H4 (cell line): ENCODE measurements around the genes SLC17A7 and TBC1D17.

DNA sequence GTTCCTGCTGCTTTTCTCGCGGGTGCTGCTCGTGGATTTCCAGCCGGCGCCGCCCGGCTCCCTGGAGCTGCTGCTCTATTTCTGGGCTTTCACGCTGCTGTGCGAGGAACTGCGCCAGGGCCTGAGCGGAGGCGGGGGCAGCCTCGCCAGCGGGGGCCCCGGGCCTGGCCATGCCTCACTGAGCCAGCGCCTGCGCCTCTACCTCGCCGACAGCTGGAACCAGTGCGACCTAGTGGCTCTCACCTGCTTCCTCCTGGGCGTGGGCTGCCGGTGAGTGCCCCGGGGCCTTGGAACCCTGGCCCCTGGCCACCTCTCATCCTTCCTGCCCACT, 39.0 kb downstream of the TRPM4 start:
- RAMPAGE, long total RNA: no peak

DNA sequence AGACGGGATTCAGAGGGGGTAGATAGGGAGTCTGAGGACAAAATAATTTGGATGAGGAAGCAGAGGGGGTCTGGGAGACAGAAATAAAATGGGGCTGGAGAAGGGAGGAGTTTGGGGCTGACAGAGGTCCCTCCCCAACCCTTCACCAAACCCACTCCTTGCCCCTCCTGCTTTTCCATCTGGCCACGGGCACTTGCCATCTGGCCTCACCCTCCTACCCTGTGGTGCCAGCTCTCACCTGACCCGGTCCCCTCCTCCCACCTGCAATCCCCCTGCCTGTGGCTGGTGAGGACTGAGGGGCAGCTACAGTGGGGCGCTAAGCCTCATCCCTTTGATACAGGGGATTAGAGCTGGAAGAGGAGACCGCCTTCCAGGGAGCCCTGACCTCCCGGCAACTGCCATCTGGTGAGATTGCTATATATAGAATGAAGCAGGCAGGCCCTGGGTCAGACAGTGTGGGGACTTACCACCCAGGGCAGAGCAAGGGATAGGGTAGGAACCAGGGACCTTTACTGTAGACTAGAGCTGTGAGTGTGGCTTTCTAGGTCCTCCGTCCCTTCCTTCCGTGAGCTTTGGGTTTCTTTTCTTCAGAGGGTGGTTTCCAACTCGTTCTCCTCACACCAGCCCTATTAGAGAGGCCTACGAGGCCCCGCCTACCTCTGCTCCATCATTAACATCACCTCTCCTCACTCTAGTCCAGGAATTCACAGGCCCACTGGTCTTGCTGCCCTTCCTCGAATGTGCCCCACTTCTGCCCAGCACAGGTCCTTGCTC, 7.6 kb downstream of the KASH5 start:
- RAMPAGE, long total RNA: no peak

DNA sequence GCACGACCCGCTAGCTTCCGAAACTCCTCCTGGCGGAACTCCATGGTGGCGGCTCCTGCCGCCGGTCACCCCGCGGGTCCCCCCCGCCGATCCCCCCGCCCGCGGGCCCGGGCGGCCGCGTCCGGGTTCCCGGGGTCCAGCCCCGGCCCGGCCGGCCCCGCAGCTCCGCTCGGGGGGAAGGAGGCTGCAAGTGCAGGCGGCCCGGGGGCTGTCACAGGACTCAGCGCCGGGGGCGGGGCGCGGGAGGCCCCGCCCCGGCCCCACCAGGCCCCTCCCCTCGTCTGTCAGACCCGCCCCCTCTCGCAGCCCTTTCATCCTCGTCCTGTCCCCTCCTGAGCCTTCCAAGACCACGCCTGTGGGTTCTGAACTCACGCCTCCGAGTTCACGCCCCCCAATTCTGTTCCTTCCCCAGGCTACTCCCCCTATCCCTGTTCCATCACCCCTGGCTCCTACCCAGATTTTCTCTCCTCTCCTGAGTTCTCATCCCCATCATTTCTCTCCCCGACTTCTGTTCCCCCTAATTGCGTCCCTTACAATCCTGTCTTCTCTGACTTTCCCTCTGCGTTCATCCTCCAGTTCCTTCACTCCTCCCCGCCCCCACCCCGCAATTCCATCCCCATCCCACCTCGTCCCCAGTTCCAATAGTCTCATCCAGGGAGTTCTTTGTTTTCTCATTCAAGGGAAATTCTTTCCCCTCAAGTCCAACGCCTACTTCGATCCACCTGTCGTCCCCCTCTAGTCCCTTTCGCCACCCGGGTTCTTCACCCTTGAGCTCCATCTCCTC, at the start of gene SLC17A7:
Gene SLC17A7 (minus strand): TSS at position 192 of the 784 bp plus-strand sequence.
- RAMPAGE, long total RNA: no peak

DNA sequence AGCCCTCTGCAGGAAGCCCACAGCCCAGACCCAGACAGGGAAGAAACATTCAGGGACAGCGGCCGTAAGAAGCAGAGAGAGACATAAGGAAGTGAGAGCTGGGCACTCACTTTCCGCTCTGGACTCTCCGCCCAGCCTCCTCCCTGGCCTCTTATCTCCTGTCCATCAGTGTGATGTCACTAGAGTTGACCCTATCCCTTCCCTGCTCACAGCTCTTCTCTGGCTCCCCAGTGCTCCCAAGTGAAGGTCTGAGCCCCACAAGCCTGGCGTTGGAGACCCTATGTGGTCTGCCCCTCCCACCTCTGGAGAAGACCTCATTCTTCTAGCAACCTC, 3.6 kb downstream of the PIH1D1 start:
- RAMPAGE, long total RNA: no peak

DNA sequence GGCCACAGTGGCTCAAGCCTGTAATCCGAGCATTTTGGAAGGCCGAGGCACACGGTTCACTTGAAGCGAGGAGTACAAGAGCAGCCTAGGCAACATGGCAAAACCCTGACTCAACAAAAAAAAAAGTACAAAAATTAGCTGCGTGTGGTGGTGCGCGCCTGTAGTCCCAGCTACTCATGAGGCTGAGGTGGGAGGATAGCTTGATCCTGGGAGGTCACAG, 1.7 kb downstream of the RPL13A start:
- RAMPAGE, long total RNA: no peak

- RAMPAGE, long total RNA: no peak
Observed at GRCh38 chr19:49489438-49490130, 2.2 kb downstream of the RPL13A start.

- RAMPAGE, long total RNA: no peak
Observed at GRCh38 chr19:49520403-49521067, 7.3 kb upstream of the RCN3 start.

- RAMPAGE, long total RNA: no peak
Observed at GRCh38 chr19:49559660-49560286, 20.6 kb downstream of the NOSIP start.

DNA sequence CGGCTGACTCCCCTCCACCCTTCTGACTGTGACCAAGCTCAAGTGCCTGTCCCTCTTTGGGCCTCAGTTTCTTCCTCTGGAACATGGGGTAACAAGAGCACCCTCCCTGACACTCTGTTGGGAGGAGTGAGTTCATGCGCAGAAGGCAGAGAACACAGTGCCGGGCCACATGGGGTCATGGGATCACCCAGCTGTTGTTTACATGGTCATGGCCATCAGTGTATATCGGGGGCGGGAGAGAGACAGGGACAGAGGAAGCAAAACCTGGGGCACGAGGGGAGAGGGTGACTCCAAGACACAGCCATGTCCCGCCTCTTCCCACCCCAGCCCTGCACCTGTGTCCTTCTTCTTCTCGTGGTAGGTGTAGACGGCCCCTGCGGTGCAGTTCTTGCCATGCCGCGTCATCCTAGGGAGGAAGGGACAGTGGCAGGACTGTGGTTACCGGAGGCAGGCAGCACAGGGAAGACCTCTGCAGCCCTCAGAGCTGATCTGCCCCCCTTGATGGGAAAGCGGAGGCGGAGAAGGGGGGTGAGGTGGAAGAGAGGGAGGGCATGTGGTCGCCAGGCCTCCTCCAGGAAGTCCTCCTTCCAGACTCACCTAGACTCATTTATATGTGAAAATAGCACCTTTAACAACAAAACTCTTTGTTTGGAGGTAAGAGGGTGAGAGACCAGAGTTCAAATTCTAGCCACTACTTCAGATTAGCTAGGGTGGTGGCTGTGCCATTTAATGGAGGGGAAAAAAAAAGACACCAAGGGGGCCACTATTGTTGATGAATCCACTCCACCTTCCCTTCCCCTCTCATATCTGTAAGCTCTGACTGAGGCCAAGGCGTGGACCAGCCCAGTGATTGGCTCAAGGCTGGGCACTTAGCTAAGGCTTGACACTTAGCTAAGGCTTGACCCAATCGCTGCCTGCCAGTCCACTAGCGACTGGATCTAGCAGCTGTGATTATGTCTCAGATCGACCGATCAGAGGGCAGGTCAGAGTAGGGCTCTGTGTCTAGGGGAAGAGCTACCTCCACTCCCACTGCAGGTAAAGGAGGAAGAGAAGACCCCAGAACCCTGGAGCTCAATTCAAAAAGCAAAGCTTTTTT, 19.7 kb downstream of the NOSIP start:
- RAMPAGE, long total RNA: no peak

- RAMPAGE, long total RNA: no peak
Observed at GRCh38 chr19:49615862-49616381, 24.0 kb downstream of the RRAS start.

- RAMPAGE, long total RNA: no peak
Observed at GRCh38 chr19:49653130-49654286, 11.5 kb downstream of the SCAF1 start.

DNA sequence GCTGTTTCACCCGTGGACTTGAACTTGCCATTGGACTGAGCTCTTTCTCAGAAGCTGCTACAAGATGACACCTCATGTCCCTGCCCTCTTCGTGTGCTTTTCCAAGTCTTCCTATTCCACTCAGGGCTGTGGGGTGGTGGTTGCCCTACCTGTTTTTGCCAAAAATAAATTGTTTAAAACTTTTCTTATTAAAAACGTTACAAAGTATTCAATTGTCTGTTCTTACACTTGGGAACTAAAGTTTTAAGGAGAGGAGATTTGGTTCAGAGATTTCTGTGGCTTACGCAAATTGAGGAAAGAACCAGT, 3.4 kb upstream of the PRMT1 start:
- RAMPAGE, long total RNA: no peak

DNA sequence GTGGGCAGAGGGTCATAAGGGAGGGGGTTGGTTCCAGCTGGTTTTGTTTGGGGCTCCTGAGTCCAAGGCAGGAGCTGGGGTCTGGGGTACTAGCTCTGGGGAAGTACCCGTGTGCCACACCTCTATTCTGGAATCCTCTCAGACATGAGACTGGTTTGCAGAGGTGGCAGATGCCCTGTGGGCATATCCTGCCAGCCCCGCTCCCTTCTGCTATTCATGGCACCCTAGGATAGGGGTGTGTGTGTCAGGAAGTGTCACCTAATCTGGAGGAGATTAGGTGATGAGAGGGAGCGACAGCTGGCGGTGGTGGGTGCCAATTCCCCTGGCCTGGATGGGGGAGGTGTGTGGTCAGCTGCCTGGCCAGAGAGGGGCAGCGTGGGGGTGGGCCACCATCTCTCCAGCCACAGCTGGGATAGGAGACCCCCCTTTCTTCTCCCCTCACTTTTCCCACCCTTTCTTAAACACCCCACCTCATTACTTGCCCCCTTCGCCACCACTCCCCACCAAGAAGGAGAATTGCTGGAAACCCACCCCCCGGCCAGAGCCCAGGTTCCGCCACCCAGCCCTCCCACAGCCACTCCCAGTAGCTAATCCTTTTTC, 2.3 kb downstream of the PRMT1 start:
- RAMPAGE, long total RNA: no peak

DNA sequence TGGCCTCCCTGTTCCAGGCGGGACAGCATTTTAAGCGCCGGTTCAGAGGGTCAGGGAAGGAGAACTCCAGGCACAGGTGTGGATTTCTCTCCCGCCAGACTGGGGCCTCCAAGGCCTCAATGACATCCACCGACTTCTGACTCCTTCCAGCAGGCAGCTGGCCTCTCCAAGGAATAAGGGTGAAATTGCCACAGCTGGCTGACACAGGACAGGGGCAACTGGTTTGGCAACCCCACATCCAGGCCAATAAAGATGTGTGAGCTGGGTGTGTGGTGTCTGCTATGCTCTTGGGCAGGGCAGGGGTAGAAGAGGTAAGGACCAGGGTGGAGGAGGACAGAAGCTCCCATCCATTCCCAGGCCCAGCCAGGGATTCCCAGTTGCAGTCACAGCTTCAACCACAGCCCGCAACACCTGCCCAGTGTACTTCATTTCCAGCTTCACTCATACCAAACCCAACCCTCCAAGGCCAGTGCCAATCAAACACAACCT, 22.6 kb downstream of the CPT1C start:
- RAMPAGE, long total RNA: no peak

DNA sequence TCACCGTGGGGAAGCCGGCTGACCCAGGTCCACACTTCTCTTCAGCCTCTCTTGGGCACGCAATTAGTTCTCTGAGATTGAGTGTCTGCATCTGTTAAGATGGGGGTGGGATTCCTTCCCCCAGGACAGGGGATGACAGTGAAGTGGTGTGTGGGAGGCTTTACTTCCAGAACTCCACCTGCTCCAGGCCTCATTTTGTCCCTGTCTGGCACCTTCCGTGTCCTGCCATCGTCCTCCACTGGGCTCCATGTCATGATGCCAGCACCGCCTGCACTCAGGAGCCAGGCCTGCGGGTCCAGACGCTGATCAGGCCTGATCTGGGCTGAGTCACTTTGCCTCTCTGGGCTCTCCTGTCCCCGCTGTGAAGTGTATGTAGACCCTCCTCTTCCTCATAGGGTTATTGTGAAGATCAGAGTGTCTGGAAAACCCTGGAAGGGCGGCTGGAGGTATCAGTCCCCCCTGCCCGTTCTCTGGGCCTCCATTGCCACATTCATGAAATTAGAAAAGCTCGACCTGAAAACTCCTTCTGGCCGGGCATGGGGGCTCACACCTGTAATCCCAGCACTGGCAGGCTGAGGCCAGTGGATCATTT, 9.6 kb downstream of the FUZ start:
- RAMPAGE, long total RNA: no peak

- RAMPAGE, long total RNA: no peak
Observed at GRCh38 chr19:49857650-49858007, 9.7 kb downstream of the PNKP start.

GRCh38 chr19:49869540-49870403, 2.4 kb upstream of the PNKP start:
- RAMPAGE, long total RNA: no peak

GRCh38 chr19:49877585-49878590, at the start of gene TBC1D17:
Gene TBC1D17, plus strand, starts transcription at chr19:49877702.
- RAMPAGE, long total RNA: start-site peak on the plus strand at chr19:49877681-49877726, 5 reads; start-site peak on the plus strand at chr19:49878136-49878157, 6 reads

GRCh38 chr19:49894886-49895742, 1.6 kb downstream of the IL4I1 start:
- RAMPAGE, long total RNA: no peak

DNA sequence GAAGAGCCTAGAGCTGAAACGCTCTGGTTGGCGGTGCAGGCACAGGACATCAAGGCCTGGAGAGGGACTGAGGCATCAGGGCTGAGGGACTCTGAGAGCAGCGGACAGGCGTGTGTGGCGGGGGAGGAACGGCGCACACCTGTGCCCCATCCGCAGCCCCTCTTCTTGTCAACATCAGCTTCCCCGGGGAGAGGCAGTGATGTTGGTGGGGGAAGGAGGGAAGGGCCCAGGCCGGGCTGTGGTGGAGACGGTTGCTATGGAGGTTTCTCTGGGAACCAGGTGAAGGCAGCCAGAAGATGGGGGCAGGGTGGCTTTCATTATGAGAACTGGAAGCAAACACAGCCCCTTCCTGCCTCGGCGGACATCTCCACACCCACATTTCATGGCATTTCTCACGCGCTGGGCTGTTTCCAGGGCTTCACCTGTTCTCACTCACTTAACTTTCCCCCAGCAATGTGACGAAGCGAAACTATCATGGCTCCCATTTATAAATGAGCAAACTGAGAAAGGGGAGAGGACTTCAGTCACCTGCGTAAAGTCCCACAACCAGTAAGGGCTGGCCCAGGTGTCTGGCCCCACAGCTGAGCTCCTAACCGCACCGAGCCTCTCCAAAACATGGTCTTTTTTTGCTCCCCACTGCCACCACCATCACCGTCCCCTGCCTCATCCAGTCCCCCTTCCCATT, 8.1 kb upstream of the ATF5 start:
- RAMPAGE, long total RNA: no peak